Skin of body (tissue), 2 donors: ENCODE measurements around the genes REXO2 and PAFAH1B2.

GRCh38 chr11:114197378-114197655 is 98.9 kb upstream of the NNMT start:
- RAMPAGE, long total RNA = no peak

- RAMPAGE, long total RNA = no peak
Measured at GRCh38 chr11:114224247-114224786, 71.9 kb upstream of the NNMT start.

DNA sequence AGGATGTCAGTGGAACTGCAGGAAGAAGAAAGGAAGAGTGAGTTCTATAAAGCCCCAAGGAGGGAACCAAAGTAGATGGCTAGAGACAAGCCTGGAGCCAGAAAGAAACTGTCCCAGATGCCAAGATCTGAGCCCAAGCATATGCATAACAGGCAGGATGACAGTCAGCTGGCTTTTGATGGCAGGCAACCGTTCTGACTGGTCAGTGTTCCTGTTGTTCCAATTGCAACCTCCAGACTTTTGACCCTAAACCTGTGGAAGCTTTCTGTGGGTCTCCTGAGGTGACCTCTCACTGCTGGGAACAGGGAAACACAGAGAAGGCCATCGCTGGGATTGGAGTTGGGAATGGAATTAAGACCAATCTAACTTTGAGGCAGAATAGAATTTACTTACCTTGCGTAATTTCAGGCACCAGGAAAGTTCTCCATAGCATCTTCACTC is 21.6 kb upstream of the NNMT start:
- RAMPAGE, long total RNA = no peak

DNA sequence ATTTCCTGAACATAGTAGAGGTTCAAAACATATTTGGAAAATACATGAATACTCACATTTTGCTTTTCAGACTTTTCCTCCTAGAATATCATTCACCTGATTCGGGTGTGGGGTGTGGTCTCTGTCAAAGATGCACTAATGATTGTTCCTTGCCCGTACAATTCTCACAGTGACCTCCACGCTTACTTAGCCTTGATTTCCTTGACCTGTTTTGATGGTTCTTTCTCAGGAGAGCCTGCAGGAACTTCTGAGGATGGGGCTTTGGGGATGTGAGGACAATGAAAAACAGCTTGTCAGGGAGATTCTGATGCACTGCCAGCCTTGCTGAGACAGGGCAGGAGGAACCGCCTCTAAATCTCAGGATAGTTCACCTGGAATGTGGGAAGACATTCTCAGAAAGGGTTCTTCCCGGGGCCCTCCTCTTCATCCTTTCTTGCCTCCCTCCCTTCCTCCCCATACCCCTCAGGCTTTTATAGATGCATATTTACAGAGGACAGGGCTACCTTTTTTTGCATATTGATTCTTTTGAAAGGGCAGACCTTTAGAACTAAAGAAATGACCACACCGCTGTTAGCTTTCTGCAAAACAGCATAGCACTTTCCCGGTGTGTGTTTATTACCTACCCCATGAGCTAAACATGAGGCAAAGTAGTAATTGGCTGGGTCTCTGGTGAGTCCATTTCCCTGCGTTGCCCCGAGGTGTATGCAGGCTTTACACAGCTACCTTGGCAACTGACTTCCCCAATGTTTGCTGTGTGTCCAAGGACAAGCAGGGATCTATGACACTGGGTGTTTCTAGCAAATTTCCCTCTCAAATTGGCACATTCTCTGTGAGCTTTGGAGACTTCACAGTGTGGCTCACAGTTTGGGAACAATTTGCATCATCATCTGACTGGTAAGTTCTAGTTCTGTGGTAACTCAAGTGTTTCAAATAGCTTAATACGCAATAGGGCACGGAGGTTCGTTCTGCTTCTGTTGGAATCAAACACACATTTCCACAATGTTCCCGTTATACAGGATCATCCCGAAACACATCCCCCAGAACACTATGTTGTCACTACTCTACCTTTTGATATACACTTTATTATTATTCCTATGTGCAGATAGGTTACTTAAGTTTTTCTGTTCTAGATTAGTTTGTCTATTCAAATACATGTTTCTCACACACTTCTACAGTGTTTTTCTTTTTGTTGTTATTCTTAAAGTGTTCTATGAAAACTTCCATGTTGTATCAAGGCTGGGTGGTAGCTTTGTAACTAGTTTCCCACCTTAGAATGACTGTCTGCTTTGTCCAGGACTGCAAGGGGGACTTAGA is 12.3 kb downstream of the NNMT start:
- RAMPAGE, long total RNA = no peak

DNA sequence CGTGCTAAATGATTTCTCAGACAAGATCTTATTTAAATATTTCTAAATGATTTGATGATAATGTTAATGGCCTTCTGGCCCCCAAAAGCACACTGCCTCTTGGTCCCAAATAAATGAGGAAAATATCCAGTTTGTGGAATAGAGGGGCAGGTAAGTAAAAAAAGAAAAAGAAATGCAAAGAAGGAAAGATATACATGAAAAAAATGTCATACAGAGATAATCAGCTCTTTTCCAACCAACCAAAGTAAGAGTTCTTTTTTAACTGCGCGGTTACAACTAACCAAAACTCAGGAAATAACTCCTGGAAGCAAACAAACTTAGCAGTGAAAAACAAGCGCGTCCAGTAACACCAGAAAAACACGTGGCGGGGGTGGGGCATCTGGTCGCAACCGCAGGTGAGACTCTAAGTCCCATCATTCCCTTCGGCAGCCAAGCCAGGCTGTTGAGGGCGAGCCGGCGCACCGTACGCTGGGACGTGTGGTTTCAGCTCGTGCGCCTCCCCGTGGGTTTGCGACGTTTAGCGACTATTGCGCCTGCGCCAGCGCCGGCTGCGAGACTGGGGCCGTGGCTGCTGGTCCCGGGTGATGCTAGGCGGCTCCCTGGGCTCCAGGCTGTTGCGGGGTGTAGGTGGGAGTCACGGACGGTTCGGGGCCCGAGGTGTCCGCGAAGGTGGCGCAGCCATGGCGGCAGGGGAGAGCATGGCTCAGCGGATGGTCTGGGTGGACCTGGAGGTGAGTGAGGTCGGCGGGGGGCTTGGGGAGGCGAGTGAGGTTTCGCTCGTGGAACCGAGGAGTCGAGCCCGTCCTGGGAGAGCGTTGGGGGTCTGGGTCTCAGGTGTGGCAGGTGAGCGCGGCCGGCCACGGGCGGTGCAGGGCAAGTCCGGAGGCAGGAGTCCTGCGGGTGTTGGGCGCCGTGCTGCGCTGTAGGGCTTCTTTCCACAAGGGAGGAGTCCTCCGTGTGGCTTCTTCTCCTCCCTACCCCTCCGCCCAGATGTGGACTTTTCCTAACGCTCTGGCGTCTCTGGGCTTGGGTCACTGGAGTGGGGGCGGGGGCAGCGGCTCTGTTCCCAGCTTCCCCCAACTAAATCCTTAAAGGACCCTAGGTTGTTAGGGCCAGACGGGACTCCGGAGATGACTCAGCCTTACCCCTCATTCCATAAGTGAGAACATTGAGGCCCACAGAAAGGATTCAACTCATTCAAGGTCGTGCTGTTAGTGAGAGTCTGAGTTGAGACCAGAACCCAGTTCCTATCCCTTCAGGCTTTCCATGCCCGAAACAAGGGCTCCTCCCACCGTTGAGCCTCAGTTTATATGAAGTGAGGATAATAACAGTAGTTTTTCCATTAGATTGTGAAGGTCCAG is at the start of gene REXO2:
Gene REXO2 (plus strand): TSS at position 523 of the 1,361 bp plus-strand sequence.
- RAMPAGE, long total RNA = no peak

DNA sequence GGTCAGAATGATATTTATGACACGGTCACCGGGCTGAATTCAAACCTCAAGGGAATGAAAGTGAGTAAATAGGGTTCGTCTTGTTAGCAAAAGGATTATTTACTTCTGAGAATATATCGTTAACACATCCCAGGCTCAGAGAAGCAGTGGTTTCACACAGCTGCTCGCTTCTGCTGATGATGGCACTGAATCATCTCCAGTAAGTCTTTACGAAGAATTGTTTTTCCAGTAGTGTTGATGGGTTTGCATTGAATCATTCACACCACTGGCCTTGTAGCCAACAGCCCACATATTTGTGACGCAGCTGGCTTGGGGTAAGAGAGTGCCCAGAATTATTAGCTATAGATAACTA is 236.4 kb downstream of the CADM1 start:
- RAMPAGE, long total RNA = no peak

DNA sequence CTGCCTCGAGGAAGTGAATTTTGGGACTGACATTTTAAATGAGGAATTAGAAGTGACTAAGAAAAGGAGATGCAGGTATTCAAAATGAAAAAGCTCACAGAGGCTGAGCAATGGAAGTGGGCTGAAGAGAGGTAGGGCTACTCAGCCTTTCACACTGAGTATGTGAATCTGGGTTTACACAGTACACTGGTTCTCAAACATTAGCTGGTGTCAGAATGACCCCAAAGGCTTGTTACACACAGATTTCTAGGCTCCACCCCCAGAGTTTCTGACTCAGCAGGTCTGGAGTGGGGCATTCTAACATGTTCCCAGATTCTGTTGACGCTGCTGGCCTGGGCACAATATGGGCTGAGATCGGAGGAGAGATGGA is 32.9 kb downstream of the CADM1 start:
- RAMPAGE, long total RNA = no peak

DNA sequence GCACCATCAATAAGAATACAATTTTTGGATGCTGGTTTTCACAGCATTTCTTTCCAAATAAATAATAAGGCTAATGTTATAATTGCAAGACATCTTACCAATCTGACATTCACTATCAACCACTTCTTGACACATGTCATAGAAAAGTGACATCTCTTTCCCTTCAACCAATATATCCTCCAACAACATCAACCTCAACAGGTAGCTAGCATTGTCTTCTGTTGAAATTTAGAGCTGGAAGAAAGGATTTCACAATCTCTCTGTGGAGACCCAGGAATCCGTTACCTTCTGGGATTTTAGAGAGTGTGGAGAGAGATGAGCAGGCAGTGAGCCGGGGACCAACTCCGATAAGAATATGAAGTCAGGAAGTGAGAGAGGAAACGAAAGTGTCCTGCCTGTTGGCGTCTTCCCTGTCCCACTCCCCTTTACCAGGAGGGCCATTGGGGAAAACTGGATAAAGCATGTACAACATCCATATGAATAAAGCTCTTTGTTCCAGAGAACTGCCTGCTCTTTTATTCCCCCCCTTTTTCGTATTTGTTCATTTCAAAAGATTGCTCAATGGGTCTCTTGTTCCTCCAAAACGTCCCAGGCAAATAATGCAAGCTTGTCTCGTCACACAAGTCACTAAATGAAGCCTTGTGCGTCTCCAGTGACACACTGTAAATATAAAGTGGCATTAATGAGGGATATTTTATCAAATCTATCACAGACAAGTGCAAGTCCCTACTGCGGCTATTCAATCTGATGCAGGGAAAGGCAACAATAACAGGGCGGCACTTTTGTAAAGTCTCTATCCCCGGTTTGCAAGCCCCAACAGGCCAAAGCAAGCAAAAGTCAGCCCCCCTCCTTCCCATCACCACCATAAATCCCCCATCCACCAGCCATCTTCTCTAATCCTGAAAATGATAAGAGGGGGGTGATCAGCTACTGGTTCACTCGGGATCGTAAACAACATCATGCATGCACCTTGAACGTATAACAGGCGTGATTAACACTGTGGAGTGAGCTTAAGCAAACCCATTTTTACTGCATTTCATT is 3.4 kb downstream of the CADM1 start:
- RAMPAGE, long total RNA = no peak

DNA sequence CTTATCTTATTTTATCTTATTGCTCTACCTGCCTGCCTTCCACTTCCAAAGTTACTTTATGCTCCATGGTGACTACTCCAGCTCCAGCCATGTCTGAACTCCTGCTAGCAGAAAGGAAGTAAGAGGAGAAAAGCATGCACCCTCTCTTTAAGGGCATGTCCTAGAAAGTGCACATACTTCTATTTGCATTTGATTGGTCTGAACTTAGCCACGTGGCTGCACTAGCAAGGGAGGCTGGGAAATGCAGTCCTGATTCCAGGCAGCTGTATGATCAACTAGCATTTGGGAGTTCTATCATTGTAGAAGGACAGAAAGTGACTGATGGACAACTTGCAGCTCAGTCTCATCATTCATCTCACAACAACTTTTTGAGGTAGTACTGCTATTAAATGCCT is 515.7 kb downstream of the BUD13 start:
- RAMPAGE, long total RNA = no peak

- RAMPAGE, long total RNA = no peak
Measured at GRCh38 chr11:116366875-116367481, 405.8 kb downstream of the BUD13 start.

GRCh38 chr11:116563407-116563810 is 209.4 kb downstream of the BUD13 start:
- RAMPAGE, long total RNA = no peak

- RAMPAGE, long total RNA = no peak
Measured at GRCh38 chr11:116871287-116871726, 33.9 kb upstream of the APOA1 start.

DNA sequence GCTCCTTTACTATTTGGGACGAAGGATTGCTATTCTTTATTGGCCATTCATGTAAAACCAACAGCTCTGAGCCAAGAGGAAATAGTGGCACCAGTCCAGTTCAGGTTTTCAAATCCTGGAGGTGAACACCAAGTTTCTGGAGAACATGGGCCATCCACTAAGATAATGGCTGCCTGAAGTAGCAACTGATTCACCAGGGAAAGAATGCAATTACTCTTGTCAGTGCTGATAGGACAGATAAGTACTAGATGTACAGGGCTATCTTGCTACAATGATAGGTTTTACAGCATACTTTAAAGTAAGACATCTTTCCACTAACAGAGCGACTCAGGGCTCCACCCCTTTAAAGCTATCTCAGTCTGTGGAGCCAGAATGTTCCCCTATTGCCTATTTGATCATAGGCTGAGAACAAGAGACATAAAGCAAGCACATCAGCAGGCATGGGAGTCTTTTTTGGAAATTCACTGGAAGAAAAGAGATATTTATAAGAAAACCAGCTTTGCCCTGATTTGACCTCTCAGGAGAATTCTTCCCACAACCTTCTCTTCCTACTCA is 36.9 kb upstream of the APOA1 start:
- RAMPAGE, long total RNA = no peak

- RAMPAGE, long total RNA = no peak
Measured at GRCh38 chr11:116927014-116927761, 89.8 kb upstream of the APOA1 start.

GRCh38 chr11:116956816-116957101 is 119.3 kb upstream of the APOA1 start:
- RAMPAGE, long total RNA = no peak

GRCh38 chr11:117143762-117145022 is at the start of gene PAFAH1B2:
TSS of gene PAFAH1B2 (plus strand) at chr11:117144287.
- RAMPAGE, long total RNA = start-site peak on the plus strand at chr11:117144280-117144344, 671 and 195 reads in 2 replicates

DNA sequence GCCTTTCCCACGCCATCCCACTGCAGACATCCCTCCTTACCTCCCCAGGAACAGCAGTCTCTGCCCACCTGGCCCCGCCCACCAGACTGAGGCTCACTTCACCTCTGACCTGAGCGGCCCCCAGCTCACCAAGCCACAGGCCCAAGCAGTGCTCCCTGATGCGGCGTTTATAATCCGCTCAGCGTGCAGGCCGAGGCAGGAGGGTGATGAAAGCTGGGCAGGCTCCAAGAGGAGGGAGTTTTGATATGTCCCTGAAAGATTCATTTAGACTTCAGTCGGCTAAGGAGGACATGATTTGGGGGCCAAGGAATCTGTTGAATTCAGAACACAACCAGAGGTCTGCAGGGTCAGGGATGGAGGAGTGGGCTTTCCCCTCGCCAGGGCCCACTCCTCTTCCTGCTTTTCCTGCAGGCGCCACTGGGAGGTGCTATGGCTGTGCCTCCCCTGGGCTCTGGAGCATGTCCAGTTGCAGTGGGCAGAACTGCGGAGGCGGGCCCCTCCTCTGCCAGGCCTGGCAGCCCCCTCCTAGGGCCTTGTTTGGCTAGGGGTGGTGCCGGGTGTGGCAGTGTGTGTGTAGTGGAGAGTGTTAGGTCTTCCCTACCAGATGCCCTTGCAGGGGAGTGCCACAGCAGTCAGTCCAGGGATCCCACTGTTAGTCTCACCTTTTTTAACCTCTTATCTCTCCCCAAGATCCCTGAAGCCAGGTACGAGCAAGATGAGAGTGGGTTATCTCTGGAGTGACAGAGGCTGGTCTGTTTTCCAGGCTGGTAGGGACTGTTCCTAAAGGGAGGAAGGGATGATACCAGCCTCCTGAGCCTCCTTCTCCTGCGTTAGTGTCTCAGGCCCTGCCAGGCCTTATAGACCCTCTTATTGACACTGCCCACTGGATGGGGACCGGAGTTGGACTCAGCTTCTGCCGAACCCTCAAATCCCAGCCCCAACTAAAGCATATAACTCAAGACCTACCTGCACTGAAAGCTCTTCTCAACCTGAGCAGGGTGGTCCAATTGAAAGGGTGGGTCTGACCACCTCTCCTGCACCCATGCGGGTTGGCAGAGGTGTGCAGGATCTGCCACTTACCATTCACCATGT is 1.2 kb upstream of the TAGLN start:
- RAMPAGE, long total RNA = no peak

DNA sequence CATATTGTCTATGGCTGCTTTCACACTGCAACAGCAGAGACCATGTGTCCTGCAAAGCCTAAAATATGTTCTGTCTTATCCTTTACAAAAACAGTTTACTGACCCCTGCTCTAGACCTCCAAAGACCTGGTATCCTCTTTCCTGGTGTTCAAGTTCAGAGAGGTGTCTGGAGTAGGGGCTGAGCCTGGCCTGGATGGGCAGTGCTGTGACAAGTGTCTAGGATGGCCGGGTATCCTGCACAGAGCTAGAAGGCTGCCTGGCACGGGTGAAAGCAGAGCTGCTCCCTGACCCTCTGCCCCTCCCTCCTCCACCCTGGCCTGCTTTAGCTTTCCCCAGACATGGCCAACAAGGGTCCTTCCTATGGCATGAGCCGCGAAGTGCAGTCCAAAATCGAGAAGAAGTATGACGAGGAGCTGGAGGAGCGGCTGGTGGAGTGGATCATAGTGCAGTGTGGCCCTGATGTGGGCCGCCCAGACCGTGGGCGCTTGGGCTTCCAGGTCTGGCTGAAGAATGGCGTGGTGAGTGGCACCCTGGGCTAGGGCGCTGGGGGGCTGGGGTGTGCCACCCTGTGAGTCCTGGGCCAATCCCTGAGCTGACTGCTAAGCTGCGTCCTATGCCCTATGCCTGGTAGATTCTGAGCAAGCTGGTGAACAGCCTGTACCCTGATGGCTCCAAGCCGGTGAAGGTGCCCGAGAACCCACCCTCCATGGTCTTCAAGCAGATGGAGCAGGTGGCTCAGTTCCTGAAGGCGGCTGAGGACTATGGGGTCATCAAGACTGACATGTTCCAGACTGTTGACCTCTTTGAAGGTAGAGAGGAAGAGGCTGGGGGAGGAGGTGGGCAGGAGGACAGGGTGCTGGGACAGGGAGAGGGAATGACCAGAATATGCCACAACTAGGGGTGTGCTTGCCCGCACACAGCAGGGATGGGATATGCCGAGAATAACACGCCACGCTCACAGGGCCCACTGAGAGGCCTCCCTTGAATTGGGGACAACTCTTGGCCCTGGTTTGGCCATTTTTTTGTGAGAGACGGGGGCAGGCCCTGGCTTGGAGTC is 3.8 kb downstream of the TAGLN start:
- RAMPAGE, long total RNA = no peak

GRCh38 chr11:117204884-117205162 is 5.7 kb downstream of the TAGLN start:
- RAMPAGE, long total RNA = no peak

DNA sequence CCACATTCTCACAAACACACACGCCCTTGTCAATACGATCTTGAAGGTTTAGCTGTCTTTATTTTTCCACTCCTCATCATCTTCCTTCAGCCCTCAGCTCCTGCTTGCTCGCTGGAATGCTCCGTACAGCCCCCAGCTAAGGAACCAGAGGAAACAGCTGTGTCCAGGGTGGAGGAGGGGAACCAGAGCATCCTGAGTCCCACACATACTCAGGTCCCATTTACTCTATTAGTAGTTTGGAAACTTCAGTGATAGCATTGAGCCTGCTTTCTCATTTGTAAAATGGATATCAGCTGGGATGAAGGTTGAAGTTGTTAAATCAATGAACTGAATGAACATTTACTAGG is 13.3 kb downstream of the PCSK7 start:
- RAMPAGE, long total RNA = no peak